Fibroblast of the aortic adventitia (primary cell): ENCODE measurements around a stretch of chr3.

- CAGE, long polyA plus RNA, result no peak
These were observed 432.7 kb upstream of the TPRG1 start for GRCh38 chr3:188738922-188739554.

DNA sequence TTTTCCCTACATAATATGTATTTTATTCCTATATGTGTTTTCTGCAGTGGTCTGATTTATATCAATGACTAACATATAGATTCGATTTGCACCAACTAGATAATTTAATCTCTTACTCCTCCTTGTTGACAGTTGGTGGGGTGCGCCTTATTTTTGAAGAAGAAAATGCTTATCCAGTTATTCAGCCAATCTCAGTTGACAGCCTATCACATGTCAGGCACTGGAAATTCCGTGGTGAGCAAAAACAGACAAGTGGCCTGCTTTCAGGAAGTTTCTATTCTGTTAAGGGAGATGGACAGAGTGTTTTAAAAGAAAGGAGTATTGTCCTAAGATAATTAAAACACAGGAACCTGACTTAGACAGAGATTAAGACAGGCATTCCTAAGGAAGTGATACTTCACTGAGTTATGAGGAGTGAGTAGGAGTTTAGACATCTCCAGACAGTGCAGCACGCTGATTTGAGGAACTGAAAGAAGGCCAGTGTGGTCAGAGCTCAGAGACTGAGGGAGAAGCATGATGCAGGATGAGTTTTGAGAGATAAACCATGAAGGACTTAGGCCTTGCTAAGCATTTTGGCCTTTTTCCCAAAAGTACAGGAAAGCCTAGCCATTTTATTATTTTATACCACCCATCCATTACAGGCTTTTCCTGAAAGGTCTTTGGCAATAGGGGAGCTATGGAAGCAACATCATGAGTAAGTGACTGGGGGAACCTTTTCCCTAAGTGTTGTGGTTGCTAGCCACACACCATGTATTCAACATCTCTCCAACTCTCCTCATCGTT, 375.8 kb upstream of the TPRG1 start:
- CAGE, long polyA plus RNA, result no peak

GRCh38 chr3:188866137-188866574, 305.6 kb upstream of the TPRG1 start:
- CAGE, long polyA plus RNA, result no peak

GRCh38 chr3:188881533-188882412, 290.0 kb upstream of the TPRG1 start:
- CAGE, long polyA plus RNA, result no peak

GRCh38 chr3:188888821-188889686, 282.7 kb upstream of the TPRG1 start:
- CAGE, long polyA plus RNA, result no peak

GRCh38 chr3:188947888-188948620, 223.7 kb upstream of the TPRG1 start:
- CAGE, long polyA plus RNA, result no peak

DNA sequence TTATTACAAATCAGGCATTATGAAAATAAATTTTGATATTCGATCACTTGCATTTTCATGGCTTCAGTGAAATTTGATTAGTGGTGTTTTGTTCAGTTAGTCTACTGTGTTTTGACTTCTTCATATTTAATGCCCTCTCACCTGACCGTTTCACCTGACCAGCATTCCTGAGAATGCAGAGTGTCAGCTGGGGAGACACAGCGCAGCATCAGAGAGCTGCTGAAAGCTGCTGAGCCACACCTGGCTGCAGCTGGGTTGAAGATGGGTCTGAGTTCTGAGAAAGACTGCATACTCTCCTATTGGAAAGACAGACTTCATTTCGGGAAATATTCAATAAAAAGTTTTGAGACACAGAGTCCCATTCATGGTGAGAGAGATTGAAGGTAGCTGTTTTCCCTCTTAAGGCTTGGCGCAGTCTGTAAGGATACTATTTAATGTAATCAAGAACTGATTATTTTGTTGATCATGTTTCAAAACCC, 193.5 kb upstream of the TPRG1 start:
- CAGE, long polyA plus RNA, result no peak

GRCh38 chr3:189099631-189100291, 72.0 kb upstream of the TPRG1 start:
- CAGE, long polyA plus RNA, result no peak

DNA sequence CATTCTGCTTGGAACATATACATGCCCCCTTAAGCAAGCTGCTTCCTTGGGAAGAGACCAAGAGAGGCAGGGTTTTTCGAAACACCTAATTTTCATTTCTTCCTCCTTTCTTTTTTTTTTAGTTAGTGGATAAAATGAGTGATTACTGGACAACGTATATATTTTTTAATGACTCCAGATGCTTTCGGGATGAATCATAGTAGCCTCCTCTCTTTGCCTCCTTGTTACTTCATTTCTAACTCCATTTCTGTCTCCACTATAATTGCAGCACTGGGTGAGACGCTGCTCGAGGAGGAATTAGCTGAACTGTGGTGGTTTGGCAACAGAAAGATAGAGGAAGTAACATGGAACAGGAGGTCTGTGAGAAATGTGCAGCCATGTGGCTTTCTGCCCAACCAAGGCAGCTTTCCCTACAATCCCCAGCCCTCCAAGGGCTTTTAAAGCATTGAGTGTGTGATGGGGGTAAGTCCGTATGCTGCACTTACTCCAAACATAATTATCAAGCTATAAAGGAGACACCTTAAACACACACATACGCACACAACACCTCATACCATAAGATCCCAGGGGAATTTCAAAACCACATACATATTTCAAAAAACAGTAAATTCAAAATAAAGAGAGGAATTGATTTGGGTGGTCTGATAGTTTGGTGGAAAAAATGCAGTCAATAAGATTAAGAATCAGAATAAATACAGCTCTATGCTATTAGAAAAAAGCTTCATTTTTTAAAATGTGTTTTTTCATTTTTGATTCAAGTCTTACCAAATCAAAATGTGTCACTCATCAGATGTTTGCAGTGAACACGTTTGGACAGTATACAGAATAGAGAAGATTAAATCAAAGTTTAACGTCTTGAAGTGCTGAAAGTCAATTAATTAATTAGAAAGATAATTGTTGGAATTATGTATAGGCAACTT, 105.3 kb downstream of the TPRG1 start:
- CAGE, long polyA plus RNA, result no peak

GRCh38 chr3:190062108-190062782, 58.5 kb downstream of the P3H2 start:
- CAGE, long polyA plus RNA, result no peak

GRCh38 chr3:190308065-190308558, 14.1 kb downstream of the CLDN1 start:
- CAGE, long polyA plus RNA, result no peak

GRCh38 chr3:190386057-190386273, 2.0 kb upstream of the CLDN16 start:
- CAGE, long polyA plus RNA, result no peak

DNA sequence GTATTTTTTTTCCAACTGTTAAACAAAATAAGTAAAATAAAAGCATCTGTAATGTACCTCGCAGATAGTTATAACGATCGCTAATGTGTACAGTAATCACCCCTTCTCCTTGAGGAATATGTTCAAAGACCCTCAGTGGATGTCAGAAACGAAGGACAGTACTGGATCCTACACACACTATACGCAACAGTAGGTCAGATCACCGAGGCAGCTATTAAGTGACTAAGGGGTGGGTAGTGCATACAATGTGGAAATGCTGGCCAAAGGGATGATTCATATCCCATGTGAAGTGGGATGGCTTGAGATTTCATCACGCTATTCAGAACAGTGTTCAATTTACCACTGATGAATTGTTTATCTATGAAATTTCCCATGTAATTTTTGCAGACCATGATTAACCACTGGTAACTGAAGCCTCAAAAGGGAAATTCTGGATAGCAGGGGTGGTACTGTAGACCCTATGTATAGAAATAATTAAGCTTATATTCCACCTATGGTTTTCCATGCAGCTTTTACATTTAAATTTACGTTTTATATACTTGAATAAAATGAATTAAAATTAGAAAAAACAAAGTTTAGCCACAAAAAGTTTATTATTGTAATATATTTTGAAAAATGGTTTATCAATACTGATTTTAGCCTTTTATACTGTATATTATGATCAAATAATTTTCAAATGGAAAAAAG, 1.5 kb upstream of the CLDN16 start:
- CAGE, long polyA plus RNA, result no peak

- CAGE, long polyA plus RNA, result no peak
These were observed 46.6 kb downstream of the IL1RAP start for GRCh38 chr3:190560329-190561020.

GRCh38 chr3:190591098-190591507, 77.2 kb downstream of the IL1RAP start:
- CAGE, long polyA plus RNA, result no peak

DNA sequence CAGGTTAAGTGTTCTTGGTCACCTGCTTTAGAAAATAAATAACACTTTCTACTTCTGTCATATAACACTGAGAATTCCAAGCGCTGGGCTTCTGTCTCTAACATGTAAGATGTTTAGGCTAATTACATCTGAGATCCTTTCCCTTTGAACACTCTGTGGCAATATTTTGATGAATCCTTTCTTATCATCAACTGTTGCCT, 31.4 kb upstream of the CCDC50 start:
- CAGE, long polyA plus RNA, result no peak

DNA sequence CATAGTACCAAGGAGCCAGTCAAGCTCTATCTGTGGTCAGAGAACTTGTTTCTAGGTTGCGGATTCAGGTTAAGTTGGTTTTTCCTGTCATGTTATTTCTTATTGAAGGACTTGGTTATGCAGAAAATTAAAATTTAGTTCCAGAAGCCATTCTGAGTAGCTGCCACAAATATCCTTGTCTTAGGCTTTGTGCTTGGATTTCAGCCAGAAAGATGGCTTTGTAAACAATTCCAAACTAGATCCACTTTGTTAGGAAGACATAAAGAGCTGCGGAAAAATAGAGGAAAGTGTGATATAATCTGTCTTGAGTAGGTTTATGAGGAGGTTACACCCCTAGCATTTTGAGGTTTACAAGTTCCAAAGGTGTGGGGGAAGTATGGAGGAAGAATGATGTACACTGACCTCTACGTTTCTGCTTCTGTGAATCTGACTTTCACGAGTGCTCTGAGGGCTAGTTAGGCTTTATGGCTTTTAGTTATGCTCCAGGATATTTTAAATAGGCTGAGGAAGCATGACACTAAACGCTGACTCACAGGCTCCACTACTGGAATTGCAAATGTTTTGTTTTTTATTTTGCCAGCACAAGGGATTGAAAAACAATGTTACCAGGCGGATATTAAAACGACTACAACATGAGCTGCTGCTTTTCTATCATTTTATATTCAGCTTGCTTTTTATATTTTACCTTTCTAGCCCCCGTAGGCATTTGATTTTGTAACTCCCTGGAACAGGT, 46.3 kb upstream of the UTS2B start:
- CAGE, long polyA plus RNA, result no peak

DNA sequence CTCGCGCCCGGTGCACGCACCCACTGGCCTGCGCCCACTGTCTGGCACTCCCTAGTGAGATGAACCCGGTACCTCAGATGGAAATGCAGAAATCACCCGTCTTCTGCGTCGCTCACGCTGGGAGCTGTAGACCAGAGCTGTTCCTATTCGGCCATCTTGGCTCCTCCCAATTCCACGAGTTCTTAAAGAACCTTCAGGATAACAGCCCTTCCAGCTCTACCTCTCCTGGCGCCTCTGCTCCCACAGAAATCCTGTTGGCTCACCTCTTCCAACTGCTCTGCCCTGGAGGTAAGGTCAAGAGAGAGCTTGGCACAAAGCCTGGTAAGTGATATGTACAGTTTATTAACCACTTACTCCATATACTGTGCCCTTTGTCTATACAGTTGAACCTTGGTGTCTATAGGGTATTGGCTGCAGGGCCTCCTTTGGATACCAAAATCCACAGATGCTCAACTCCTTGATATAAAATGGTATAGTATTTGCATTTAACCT, 17.8 kb upstream of the FGF12 start:
- CAGE, long polyA plus RNA, result no peak

DNA sequence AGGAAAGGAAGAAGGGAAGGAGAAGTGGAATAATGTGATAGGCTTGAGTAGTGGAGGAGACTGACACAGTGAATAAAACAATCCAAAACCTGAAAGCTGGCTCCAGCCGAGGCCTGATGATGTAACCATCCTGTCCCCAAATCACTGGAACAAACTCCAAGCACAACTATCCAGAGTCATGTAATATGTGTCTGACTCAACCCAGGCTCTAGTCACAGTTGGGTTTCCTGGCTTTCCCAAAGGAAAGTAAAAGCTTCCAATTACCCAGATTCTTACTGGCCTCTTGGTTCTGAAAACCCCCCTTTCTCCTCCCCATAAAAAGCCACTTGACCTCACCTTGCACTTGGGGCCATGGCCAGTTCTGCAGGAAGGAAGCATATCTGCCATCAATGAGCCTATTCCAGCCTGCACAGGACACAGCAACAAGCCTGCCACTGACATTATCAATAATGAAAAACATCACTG, 48.3 kb downstream of the MB21D2 start:
- CAGE, long polyA plus RNA, result no peak

DNA sequence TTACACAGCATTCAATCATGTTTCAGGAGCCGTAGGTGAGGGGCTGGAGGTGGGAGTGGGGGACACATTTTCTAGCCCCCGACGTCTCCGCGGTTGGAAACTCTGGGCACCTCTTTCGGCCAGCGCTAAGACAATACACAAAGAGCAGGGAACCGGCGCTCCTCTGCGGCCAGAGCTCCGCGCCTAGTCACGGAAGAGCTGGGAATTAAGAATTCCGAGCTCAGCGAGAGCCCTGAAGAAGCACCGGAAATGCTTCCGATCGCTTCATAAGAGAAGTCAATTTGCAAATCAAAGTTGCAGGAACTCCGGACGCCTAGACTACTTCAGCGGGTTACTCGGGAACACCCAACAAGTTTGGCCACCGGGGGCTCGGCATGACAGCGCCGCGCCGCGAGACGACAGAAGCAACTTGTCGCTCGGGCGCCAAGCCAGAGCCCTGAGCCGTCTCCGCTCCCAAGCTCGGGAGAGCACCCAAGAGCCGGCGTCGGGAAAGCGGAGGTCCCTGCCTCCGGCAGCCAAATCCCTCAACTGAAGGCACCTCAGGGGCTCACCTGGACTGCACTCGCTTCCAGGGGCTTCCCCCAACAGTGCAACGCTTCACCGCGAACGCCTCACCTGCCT, 809 bp downstream of the MB21D2 start:
- CAGE, long polyA plus RNA, result no peak